ENCODE results near the gene ACSS1.

GRCh38 chr20:24988437-24988944 is 4.1 kb downstream of the APMAP start:
- PRO-cap, 2 experiments, result peak in 2 of 2 experiments; most common plus-strand start chr20:24988504 (in 2); most common minus-strand start chr20:24988715 (in 1)

GRCh38 chr20:25057721-25058545 is at the start of gene ACSS1:
Gene ACSS1, minus strand, starts transcription at chr20:25058139.
- PRO-cap, 2 experiments, result peak in 2 of 2 experiments; most common minus-strand start chr20:25058126 (in 1)

DNA sequence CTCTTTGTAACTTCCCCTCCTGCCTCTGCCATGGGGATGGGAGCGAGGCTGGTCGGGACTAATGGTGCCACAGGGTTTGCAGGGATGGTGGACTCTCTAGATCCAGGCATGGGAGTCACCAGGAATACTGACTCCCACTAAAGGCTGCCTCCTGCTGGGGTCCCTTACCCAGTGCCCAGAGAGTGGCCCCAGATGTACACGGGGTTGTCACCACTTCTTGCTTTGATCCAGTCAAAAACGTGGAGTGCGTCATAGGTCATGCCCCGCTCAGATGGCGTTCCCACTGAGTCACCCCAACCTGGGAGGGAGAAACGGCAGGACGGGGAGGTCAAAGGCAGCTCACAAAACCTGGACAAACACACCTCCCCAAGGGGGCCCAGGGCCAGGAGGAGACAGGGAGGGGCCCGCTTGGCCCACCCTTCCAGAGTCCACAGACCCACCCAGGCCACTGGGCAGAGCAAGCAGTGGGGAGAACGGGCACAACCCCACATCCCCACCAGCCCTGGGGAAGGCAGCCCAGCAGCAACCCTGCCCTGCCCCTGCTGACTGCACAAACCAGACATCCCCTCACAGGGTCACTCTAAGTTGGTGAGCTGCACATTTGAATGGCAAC is 61.5 kb downstream of the PYGB start:
- PRO-cap, 2 experiments, result no peak in any of the 2 experiments

DNA sequence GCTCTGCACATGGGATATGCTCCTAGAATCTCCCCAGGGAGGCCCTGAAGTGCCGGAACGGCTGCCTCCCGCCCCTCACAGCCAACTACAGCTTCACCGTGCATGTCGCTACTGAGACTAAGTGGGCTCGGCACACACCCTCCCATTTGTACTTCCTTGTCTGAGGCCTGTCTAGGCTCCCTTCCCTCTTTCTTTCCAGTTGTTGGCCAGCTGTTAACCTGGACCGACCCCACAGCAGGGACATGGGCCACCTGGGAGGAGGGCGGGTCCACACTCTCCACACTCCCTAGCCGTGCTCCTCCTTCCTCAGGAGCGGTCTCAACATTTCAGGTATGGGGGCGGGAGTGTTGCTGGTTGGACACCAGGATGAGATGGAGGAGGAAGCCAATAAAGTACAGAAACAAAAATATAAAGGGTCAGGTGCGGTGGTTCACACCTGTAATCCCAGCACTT is 69.8 kb downstream of the PYGB start:
- PRO-cap, 2 experiments, result no peak in any of the 2 experiments

- PRO-cap, 2 experiments, result no peak in any of the 2 experiments
Observed at GRCh38 chr20:25360873-25361418, 29.7 kb downstream of the ABHD12 start.

DNA sequence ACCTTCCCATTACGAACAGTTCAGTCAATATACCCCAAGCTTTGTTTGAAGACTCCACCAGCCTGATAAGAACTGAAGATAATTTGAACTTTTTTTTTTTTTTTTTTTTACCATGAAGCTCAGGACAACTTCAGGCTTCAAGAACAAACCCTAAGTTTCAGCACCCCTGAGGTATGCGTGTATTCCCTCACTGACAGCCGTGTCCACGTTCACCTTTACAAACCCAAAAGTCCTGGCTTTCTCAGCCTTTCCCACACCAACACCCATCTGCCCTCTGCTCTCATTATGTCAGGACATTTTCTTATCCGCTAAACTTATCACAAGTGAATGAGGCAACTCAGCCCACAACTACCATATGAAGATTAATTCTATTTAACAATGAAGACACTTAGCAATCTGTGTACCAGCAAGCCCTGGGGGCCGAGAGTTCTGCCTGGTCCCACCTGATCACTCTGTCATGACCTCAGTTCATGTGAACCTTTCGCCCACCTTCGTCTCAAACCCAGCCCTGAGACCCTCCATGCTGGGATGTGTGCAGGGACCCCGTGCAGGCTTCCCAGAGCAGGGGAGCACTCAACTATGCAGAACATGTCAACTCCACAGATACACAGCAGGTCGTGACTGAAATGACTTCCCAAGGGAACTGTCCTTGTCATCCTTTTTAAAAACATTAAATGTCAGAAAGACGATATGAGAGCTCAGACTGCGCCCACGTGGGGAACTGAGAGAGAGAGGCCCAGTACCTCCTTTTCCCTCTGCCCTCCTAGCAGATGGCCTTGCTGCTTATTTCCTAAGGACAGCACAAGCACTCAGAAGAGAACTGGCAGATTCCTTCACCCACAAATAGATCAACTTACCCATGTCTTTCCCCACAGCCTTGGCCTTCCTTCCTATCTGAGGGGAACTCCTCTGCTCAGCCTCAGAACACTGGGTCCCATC is 11.8 kb downstream of the ABHD12 start:
- PRO-cap, 2 experiments, result no peak in any of the 2 experiments

DNA sequence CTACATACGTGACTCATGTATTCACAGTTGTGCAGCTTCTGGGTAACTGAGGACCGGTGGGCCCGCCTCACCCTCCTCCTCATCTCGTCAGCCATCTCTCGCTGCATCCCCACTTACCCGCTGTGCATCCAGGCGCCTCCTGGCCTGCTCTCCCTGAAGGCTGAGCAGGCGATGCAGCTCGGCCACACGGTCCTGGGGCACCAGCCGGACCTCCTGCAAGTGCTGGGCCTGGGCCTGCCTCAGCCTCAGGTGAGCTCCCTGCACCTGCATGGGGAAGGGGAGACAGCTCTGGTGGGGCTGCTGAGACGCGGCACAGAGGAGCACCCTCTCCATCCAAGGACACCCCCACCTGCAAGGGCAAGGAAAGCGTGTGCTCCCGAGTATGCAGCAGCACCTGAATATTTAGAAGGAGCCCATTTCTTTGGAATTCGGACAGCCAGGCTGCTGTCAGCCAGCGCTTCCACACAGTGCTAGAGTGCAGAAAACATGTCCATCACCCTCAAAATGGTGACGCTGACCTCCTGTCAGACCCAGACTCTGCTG is 50.9 kb downstream of the GINS1 start:
- PRO-cap, 2 experiments, result no peak in any of the 2 experiments

DNA sequence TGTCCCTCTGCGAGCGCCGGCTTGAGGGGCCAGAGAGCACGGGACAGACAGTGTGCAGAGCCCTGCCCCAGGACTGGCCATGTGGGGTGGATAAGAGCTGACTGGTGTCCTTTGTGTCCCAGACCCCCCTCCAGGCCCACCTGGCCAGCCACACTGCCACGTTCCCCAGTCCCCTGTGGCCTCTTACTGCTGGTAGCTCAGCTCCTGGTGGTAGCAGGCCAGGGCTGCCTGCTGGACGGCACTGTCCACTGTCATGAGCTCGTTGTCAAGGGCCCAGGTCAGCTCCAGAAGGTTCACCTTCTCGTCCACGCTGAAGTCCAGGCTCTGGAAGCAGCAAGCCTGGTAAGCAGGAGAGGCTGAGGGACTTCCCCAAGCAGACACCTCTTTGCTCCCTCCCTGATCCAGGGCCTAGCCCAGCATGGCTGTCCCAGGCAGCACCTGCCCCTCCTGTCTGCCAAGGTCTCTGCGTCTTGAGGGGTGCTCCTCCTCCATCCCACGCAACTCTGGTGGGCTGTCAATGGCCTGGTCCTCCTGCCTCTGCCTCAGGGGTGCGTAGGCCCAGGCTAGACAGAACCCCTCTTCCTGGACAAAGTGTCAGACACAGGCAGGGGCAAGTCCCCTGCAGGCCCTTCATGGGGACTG is 87.2 kb downstream of the NINL start:
- PRO-cap, 2 experiments, result no peak in any of the 2 experiments

DNA sequence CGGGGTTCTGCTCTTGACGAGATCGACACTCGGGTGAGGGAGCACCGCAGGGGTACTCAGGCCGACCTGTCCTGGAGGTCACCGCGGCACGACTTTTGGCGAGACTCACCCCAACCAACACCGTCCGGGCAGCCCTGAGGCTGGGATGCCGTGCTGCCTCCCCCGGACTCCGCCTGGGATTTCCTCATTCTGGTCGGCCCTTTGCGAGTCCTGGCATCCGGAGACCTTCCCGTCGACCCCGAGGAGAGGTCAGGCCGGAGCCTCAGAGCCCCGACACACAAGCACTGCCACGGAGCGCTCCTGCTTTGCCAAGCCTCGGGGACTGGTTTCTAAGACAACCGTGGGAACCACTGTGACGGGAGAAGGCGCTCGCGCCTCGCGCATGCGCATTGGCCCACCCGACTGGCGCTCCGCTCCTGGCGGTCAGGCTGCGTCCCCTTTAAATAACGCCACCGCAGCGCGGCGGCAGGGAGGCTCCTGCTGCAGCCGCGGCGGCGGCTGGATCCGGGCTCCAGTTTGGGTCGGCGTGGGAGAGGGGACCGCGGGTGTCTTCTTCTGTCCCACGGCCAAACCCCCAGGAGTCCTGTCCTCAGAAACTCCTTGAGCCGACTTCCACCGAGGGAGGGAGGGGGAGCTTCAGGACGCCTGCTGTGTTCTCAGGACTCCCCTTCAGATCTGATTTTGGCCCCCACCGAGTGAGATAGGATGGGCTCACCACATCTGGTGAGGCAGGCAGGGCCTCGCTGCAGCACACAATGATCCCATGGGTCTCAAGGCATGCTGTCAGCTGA is 166.5 kb upstream of the ZNF337 start:
- PRO-cap, 2 experiments, result peak in 1 of 2 experiments; most common plus-strand start position 514 of the sequence (in 1); most common minus-strand start position 330 of the sequence (in 1)

DNA sequence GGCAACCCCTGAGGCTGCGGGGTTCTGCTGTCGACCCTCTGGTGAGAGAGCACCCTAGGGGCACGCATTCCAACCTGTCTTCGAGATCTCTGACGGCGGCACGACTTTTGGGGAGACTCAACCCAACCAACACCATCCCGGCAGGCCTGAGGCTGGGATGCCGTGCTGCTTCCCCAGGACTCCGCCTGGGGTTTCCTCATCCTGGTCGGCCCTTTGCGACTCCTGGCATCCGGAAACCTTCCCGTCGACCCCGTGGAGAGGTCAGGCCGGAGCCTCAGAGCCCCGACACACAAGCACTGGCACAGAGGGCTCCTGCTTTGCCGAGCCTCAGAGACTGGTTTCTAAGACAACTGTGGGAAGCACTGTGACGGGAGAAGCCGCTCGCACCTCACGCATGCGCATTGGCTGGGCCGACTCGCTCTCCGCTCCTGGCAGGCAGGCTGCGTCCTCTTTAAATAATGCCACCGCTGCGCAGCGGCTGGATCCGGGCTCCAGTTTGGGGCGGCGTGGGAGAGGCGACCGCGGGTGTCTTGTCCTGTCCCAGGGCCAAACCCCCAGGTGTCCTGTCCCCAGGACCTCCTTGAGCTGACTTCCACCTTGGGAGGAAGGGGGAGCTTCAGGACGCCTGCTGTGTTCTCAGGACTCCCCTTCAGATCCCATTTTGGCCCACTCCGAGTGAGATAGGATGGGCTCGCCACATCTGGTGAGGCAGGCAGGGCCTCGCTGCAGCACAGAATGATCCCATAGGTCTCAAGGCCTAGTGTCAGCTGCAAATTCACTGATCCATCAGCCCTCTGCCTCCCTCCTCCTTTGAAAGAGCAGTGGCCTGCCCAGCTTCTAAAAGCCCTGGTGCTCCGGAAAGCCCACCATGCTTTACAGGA is 169.1 kb upstream of the ZNF337 start:
- PRO-cap, 2 experiments, result no peak in any of the 2 experiments

DNA sequence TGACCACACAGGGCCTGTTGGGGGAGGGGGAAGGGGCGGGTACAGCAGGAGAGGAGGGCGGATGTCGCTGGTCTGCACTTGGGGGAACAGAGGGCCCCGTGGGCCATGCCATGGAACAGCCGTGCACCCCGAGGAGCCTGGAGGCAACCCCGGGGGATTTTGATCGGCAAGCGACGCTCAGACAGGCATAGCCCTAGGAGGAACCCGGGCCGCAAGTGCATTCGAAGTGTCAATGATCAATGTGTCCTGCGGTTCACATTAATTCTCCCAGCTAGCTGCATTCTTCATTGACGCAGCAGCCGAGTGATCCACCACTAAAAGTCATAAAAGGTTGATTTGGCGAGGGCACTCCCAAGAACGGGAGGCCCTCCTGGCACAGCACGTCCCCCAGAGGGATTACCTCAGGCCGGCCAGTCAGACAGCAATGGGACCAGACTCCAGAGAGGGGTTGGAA is 772.7 kb upstream of the DEFB115 start:
- PRO-cap, 2 experiments, result no peak in any of the 2 experiments

DNA sequence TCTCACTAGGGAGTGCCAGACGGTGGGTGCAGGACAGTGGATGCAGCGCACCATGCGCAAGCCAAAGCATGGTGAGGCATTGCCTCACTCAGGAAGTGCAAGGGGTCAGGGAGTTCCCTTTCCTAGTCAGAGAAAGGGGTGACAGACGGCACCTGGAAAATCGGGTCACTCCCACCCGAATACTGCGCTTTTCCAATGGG is 24.3 kb upstream of the DEFB116 start:
- PRO-cap, 2 experiments, result no peak in any of the 2 experiments

DNA sequence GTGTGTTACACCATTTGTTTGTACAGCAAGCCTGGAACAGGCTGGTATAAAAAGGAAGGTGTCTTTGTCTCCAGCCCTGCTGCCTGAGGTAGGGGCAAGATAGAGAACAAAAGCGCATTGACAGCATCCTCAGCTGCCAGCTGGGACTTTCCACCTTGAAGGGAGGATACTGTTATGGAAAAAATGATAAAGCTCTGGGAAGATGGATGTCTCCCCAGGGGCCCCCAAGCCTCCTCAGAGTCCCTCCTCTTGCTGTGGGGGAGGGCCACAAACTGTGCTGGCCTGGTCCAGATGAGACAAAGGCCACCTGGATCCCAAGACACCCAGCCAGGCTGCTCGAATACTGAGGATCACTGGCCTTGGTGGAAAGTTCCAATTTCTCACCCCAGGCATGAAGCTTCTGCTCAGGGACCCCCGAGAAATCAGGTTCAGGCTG is 13.0 kb downstream of the REM1 start:
- PRO-cap, 2 experiments, result no peak in any of the 2 experiments

DNA sequence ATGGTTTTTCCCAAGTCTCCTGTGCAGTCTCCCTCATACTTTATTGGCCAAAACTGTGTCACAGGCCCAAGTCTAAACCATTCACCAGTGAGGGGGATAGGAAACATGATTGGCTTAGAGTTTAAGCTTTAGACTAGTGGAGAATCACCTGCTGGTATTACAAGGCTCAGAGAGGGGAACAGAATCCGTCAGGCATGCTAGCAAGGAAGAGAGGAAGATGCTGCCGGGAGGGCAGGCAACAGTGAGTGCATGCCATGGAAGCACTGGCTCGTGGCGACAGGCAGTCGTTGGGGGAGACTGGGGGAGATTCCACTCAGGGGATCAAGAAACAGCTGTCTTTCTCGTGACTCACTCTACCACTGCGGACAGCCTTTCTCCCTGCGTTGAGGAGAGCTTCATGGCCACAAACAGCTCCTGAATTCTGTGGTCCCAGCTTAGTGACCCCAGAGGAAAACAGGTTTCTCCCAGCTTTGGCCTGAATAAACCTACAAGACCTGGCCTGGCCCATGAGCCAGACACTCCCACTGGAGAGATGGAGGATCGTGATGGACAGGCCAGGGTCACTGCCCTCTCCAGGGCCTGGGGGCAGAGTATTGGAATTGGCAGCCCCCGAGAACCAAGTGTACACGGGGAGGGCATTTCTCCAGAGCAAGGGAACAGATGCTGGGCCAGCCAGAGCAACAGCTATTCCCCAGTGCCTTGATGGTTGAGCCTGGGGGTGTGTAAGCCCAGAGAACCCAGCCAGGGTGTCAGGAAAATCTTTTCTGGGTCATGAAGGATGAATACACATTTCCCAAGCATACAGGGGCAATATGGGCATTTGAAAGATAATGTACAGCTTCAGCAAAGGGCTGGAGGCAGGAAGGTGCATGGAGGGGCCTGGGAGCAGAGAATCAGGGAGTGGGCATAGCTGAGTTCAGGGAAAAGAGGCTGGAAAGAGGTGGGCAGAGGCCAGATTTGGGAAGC is 4.5 kb downstream of the MCTS2 start:
- PRO-cap, 2 experiments, result no peak in any of the 2 experiments

DNA sequence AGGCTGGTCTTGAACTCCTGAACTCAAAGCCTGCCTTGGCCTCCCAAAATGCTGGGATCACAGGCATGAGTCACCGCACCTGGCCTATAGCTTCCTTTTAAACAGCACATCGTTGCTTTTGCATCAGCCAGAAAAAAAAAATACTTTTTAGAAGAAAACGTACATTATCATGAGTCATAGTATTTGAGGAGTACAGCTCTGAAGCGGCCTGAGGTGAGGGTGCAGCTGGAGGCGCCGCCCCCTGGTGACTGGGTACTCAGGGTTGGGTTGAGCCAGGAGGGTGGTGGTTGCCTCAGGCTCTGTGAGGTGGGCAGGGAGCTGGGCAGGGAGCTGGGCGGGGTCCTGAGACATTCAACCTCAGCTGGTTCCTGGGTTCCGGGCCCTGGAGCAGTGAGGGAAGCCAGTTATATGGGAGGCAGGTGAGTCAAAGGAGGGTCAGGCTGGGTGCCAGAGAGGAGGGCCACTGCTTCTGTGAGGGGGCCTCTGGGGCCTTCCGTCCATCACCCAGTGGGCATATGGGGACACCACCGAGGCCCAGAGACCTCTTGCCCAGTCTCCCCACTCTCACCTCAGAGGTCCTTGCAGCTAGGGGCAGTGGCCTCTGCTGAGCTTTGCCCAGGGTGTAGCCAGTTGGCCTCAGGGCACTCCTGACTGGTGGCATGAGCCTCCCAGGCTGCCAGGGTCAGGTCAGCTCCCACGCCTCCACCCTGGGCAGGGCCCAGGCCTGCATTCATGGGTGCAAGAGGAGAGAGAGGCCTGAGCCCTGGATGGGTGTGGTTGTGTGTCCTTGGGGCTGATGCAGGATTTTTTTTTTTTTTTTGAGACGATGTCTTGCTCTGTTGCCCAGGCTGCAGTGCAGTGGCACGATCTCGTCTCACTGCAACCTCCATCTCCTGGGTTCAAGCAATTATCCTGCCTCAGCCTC is 11.6 kb upstream of the ID1 start:
- PRO-cap, 2 experiments, result no peak in any of the 2 experiments

DNA sequence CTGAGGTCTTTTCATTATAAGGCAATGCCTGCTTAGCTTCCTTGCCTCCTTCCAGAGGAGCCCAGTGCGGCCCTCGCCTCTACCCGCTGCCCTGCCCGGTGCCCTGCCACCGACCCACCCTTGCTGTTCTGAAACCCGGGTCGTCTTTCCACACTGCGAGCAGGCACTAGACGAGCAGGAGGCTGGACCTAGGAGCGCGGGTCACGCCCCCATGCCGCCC is 194 bp upstream of the ID1 start:
- PRO-cap, 2 experiments, result peak in 2 of 2 experiments; most common minus-strand start position 161 of the sequence (in 2)

DNA sequence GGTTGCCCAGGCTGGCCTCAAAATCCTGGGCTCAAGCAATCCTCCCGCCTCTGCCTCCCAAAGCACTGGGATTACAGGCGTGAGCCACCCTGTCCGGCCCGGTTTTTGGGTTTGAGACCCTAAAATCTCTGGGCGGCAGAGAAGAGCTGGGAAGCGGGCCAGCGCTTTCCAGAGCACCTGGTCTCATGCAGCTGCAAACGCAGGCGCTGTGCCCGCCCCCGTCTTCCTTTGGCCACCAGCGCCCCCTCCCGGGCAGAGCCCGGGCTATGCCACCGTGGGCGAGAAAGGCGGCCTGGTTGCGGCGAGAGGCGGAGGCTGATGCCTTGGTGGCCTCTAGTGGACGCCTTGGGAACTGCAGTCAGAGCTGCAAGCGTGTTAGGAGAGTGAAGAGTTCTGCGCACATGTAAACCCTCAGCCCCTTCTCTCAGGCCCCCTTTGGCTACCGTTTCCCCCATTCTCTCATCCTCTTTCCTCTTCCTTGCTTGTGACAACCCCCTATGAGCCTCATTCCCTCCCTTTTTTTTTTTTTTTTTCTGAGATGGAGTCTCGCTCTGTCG is 7.7 kb downstream of the ID1 start:
- PRO-cap, 2 experiments, result no peak in any of the 2 experiments

GRCh38 chr20:31712497-31713046 is 10.1 kb downstream of the BCL2L1 start:
- PRO-cap, 2 experiments, result no peak in any of the 2 experiments

DNA sequence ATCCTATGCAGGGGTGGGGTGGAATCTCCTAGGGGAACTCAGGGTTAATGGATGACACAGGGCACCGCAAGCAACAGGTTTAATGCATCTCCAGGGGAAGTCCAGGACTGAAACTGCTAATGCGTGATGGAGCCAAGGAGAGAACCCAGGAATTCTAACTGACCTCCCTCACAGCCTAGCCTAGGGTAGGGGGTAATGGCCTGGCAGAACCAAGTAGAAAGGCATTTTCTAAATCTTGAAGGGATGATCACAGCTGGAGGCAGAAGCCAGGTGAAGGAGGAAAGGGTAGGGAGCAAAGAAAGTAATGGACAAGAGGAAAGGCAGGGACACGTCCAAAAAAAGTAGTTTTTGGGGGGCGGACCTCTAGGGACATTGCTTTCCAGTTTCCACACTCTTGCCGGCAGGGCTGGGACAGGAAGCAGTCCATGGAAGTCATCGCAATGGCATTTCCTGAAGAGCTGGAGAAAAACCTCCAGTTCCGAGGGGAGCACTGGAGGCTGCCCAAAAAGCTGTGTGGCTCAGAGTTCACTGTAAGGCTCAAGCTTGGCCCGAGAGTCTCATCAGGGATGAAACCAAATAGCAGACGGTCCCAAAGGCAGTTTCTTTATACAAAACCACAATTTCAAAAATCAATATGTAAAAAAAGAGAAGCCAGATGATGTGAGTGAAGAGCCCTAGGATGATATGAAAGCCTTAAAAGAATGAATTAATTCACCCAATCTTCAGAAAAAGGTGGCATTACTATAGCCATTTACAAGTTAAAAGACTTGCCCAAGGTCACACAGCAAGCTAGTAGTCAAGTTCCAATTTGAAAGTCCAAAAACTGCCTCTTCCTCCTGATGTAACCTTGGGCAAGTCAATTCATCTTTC is 9.4 kb downstream of the BCL2L1 start:
- PRO-cap, 2 experiments, result no peak in any of the 2 experiments

DNA sequence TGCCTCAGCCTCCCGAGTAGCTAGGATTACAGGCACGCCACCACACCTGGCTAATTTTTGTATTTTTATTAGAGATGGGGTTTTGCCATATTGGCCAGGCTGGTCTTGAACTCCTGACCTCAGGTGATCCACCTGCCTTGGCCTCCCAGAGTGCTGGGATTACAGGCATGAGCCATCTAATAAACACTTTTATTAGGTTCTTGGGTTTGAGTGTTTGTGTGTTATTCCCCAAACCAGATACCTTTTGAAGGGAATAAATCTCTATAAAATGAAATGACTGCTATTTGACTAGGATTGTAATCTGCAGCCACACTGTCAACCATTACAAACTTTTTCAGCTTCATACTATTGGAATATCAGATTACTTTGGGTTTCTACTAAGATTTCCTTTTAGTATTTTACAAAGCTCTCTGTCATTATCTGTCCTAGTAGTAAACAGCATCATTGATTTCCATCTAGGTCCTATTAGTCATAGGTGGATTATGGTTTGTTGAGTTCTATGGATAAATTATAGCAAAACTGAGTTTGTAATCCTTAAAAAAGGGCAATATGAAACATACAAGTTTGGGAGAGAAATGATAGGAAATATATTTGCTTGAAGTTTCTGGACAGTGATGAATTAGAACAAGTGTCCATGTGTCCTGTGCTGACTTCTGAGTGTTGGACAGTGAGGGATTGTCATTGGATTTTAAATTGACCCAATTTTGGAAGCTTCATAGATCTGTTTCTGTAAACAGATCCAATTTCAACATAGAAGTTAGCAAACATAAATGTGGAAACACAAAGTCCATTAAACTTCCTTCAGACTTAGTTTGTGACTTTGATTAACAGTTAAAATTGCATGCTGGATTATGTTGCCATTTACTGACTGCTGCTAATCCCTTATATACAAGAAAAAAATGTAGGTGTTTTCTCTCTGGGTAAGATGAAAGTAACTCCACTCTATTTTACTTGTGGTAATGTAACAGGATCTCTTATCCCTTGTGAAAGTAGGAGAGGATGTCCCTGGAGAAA is 6.7 kb downstream of the TPX2 start:
- PRO-cap, 2 experiments, result no peak in any of the 2 experiments

All from Metastatic Liver Carcinoma in the Adrenal Gland (tissue), 2 donors.